Subcutaneous adipose tissue (tissue), 3 donors: ENCODE data around the gene SPOPL.

DNA sequence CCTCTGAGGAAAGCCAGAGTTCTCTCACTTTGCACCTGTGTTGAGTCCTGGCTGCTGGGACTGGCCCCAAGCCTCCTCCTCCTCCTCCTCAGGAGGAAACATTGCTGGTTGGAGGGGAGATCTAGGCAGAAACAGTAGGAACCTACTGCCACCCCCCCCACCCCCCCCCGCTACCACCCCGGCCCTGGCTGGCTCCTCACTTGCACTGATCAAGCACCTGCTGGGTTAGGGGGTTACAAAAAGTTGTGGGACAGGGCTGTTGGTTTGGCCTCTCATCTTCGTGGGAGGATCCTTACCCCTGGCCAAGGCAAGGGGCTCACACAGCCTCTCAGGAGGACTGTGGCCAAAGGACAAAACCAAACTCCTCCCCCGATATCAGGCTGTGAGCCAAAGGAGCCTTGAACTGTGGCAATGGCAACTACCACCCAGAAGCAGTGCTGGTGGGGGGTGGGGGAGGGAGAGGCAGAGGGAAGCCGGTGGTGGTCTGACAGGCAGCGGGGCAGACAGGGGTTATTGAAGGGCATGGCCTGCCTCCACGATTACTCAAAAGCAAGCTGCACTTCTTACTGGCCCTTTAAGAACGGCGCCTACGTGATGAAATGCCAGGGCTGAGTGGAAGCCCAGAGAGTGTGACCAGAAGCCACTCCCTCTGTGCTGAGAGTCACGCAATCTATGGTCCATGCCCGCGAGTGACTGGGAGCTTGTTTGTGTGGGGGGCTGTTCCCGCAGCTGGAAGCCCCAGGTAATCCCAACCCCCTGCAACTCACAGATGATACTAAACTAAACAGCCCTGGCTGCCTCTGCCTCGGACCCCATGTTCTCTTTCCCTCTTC is 128.1 kb upstream of the CXCR4 start:
- PRO-cap: unidirectional peak, plus-strand start at position 657 of the sequence
- RAMPAGE, long total RNA, 3 experiments: no peak in any of the 3 experiments

DNA sequence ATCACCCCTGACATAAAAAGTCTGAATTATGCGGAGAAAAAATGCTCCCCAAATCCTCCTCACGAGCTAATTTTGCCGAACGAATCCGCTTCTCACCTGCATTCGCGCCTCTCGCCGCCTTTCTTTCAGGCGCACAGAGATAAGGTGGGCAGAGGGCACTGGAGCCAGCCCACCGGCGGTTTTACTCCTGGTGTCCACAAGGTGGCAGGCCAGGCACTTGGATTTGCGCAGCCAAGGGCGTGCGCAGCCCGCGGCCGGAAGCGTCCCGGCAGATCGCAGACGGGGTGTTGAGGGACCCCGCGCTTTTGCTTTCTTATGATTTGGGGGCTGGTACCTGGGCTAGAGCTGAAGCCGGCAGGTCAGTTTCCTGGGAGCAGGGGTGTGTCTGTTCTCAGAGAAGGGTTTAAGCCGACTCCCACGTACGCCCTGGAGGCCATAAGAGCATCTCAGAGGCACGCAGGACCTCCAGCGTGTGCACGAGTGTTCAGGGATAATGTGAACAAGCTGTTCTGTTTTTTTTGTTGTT is 305.5 kb upstream of the CXCR4 start:
- PRO-cap: no peak
- RAMPAGE, long total RNA, 3 experiments: no peak in any of the 3 experiments

GRCh38 chr2:137952316-137952888 is 11.9 kb upstream of the HNMT start:
- PRO-cap: no peak
- RAMPAGE, long total RNA, 3 experiments: no peak in any of the 3 experiments

DNA sequence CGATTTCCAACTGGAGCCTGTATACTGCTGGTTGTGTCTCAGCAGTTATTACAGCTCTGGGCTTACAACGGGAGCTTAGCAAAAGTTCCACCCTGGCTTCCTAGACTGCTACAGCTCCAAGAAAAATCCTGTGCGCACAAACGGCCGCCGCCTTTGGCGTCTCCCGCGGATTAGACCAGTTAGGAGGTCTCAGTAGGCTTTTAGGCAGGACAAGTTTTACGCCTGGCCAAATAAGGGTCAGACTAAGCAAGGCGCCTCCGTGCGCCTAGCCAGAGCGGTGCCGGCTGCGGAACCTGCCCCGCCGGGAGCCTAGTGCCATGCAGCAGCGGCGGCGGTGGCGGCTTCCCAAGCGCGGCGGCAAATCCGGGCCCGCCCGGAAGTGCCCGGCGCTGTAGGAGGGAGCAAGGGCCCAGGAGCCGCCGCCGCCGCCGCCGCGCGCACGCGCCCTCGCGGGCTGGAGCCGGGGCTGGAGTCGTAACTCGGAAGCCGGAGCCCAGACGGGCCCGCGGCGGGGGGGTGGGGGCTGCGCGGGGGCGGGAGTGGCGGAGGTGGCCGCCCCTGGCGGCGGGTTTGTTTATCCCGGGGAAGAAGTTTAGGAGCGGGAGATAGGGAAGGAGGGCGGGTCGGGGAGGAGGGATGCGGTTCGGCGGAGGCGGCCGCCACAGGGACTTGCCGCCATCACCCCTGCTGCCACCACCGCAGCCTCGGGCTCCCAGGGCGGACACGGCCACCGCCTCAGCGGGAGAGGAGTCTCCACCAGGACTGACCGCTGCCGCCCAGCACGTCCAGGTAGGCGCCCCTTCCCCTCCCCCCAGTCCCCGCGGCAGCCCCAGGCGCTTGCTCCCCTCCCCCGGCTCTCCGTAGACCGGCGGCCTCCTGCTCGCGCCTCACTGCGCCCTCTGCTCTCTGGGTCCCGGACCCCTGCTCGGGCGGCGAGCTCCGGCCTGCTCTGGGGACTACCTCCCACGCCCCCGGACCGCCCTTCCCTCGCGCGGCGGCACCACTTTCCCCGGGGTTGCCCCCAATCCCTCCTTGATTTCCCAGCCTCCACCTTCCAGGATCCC is at the start of gene SPOPL:
SPOPL (plus strand) TSS at position 440 of the 1,064 bp plus-strand sequence.
- PRO-cap: bidirectional peak, plus-strand start at position 604 of the sequence, minus-strand start at position 365 of the sequence
- RAMPAGE, long total RNA, 3 experiments: start-site peak on the plus strand in 1 of 3 experiments, centred at position 613 of the sequence, 32 reads per replicate; start-site peak on the minus strand in 2 of 3 experiments, centred at positions 346 to 361 of the sequence, 6 to 15 reads per replicate

- PRO-cap: no peak
- RAMPAGE, long total RNA, 3 experiments: no peak in any of the 3 experiments
Measured at GRCh38 chr2:138780893-138781327, 720 bp upstream of the NXPH2 start.

- PRO-cap: bidirectional peak, plus-strand start at chr2:142868435, minus-strand start at chr2:142868279
- RAMPAGE, long total RNA, 3 experiments: no peak in any of the 3 experiments
Measured at GRCh38 chr2:142868127-142868760, 9.2 kb upstream of the KYNU start.

DNA sequence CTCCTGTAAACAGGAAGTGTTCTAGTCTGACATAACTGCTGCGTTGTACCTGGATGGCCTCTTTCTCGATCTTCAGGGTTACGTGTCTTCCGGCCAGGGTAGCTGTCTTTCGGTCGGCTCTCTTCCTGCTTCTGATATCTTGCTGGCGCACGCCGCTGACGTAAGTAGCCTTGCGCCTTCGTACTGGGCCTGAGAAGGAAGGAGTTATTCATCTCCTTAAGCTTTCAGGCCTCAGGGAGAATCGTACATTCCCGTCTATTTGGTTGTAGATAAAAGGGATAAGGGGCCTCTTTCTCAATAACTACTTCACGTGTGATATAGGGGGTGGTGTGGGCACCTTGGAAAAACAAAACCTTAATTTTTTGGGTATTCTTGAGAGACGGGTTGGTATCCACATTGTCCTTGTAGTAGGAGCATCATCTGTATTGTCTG is 53.5 kb downstream of the KYNU start:
- PRO-cap: no peak
- RAMPAGE, long total RNA, 3 experiments: no peak in any of the 3 experiments

DNA sequence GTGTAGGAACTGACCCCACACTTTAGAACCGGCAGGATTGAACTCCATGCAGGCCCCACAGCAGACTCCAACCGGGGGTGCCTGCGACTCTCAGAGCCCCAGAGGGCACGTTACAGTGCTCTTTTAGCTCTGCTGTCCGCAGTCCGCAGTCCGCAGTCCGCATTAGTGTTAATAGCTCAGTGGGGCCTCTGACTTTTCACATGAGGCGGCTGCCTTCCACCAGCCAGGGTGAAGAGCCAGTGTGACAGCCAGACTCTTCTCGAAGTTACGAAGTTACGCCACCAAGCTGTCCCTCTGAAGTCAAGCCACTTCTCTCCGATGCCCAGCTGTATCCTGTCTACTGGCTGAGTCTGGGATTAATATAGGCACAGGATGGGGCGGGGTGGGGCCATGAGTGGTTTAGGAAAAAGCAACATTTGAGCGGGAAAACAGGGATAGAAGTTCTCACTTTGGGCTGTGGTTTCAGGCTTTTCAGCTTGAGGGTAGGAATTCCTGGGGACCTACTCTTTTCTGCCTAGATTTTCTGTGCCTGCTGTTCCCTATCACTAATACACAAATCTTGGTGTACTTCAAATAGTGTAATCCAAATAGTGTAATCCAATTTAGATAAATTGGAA is 102.5 kb upstream of the ARHGAP15 start:
- PRO-cap: no peak
- RAMPAGE, long total RNA, 3 experiments: no peak in any of the 3 experiments

- PRO-cap: no peak
- RAMPAGE, long total RNA, 3 experiments: no peak in any of the 3 experiments
Measured at GRCh38 chr2:143607441-143608420, 478.5 kb downstream of the ARHGAP15 start.

DNA sequence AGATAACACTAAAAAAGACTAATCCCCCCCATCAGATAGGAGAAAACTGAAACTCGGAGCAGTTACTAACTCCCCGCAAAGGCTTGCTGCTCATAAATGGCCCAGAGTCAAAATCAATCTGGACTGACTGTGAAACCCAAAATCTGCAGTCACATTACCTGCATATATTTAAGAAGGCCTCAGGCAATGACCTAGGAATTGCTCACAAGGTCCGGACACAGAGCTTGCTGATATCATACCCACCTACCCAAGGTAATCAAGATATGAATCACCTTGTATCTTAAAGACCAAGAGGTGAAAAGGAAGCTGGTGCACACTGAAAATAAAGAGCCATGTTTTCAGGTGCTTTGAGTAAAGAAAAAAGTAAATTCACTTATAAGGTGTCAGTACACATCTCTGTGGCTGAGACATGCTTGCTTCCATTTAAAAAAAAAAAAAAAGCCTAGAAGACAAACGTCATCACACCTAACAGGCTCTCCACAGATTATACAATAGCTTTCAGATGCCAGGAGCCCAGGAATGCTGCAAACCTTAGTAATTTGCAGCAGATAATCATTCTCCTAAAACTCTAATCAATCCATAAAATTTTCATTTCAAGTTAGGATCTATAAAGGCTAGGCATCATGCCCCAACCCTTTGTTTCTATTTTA is 7.8 kb downstream of the GTDC1 start:
- PRO-cap: no peak
- RAMPAGE, long total RNA, 3 experiments: no peak in any of the 3 experiments

- PRO-cap: no peak
- RAMPAGE, long total RNA, 3 experiments: no peak in any of the 3 experiments
Measured at GRCh38 chr2:144443630-144443835, 76.4 kb downstream of the ZEB2 start.

GRCh38 chr2:144470293-144470871 is 49.5 kb downstream of the ZEB2 start:
- PRO-cap: no peak
- RAMPAGE, long total RNA, 3 experiments: no peak in any of the 3 experiments

- PRO-cap: no peak
- RAMPAGE, long total RNA, 3 experiments: no peak in any of the 3 experiments
Measured at GRCh38 chr2:144479141-144480088, 40.5 kb downstream of the ZEB2 start.

DNA sequence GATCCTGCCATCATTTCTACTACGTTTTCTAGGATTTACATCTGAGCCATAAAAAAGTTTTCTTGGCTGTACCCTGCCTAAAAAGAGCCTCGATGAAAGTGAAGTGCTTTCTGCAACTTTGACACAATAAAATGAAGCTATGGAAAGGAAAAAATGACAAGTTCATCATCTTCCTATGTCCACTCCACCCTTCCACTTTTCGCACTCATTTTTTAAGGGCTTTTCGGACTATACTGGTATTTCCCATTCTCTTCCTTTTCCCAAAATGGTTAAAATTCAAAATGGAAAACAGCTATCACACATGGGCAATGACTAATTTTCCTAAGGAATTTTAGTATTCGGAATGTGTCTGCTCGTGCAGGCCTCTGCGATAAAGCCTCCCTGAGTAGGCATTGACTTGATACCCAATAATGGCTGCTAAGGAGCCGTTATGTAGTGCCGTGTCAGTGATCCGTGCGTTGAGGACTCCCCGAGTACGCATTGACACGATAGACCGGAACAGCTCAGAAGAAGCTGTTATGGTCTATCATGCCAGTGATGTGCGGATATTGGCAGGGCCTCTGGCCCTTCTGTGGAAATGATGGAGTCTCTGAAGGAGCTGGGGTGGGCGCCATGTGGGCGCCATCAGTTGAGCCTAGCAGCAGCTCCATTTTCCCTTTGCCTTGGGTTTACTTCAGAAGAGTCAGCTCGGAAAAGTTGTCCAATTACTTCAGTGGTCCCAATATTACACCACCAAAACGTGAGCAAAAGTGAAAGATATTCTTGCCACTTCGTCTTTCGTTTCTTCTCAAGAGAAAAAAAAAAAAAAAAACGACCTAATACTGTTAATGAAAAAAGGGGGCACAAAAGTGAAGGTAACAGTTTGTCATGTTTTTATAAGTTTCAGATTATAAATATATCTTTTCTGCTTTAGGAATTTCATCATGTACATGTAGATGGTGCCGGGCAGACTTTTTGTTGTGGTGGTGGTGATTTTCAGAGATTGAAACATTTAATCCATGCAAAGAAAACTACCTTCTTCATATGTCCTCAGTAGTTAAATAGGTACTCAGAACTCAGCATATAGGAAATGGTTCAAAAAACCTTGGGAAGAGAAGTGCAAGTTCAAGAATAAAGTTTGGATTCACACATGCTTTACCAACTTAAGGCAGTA is 29.0 kb downstream of the ZEB2 start:
- PRO-cap: no peak
- RAMPAGE, long total RNA, 3 experiments: no peak in any of the 3 experiments

DNA sequence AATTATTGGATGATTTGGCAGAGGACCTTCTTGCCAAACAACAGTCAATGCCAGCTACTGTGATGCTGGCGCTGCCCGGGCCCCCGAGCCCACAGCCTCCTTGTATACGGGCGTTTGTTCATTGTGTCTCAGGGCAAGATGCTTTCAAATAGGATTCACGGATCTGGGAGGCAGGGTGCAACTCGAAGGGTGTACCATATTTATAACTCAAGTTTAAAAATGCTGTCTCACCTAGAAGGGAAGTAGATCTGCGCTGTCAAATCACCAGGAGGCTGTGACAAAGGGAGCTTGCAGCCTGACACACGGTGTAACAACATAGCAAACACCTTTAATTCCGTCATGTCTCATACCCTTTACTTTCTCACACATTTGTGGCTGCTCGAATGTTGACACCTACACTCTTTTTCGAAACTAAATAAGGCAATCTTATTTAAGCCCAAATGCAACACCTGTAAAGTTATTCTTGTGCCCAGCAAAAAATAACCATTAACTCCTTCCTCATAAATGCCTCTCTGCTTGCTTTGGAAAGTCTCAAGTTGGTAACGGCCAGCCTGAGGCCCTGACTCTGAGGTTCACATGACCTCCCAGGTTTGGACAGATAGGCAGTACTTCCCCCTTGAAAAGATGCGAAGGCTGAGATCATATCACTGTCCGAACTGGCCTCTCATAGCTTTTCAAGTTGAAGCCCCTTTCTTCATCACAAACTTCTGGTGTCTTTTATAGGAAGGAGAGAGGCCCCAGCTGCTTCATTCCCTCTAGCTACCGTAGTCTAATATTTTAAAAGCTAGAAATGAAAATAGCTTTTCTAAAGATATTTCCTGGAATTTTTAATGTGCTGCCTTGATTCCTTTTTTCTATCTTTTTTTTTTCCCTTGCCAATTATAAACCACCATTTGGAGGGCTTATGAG is 11.6 kb downstream of the ZEB2 start:
- PRO-cap: bidirectional peak, plus-strand start at position 619 of the sequence, minus-strand start at position 592 of the sequence
- RAMPAGE, long total RNA, 3 experiments: no peak in any of the 3 experiments

GRCh38 chr2:144514093-144514757 is 5.7 kb downstream of the ZEB2 start:
- PRO-cap: no peak
- RAMPAGE, long total RNA, 3 experiments: no peak in any of the 3 experiments

GRCh38 chr2:144523217-144524302 is 3.6 kb upstream of the ZEB2 start:
- PRO-cap: unidirectional peak, minus-strand start at chr2:144523405; bidirectional peak, plus-strand start at chr2:144523928, minus-strand start at chr2:144523824; bidirectional peak, plus-strand start at chr2:144524235, minus-strand start at chr2:144524246
- RAMPAGE, long total RNA, 3 experiments: no peak in any of the 3 experiments

- PRO-cap: no peak
- RAMPAGE, long total RNA, 3 experiments: no peak in any of the 3 experiments
Measured at GRCh38 chr2:144702014-144702514, 182.1 kb upstream of the ZEB2 start.

DNA sequence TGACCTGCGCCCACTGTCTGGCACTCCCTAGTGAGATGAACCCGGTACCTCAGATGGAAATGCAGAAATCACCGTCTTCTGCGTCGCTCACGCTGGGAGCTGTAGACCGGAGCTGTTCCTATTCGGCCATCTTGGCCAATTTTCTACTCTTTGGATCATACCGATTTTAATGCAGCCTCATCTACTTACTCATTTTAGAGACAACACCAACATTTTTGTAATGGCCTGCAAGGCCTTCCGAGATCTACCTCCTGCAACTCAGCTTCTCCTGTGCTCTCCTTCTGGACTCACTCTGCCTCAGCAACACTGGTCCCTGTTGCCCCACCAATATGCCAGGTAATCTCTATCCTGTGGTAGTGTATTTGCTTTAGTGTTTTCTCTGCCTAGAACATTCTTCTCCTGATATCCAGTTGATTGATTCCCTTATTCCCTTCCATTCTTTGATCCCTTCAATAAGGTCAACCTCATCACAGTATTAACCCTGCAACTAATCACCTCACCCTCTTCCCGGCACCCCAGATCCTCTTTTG is 383.6 kb upstream of the ZEB2 start:
- PRO-cap: no peak
- RAMPAGE, long total RNA, 3 experiments: no peak in any of the 3 experiments

- PRO-cap: no peak
- RAMPAGE, long total RNA, 3 experiments: no peak in any of the 3 experiments
Measured at GRCh38 chr2:146857753-146858163, 987.1 kb upstream of the ACVR2A start.